ENCODE results near the genes GPNMB and NPY.

DNA sequence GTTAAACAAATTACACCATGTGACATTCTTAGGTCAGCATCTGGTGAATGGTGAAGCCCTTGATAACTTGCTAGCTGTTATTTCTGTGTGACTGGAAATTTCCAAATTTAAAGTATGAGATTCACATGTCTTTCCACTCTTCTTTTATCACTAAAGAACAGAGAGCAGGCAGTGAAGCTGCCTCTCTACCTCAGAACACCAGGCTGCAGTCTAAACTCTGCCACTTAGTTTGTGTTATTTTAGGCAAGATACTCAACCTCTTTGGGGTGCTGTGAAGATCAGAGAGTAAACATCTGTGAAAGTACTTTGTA is 15.5 kb upstream of the SP4 start:
- PRO-cap, 3 experiments, result no peak in any of the 3 experiments
- RAMPAGE, long total RNA, 2 experiments, result no peak in any of the 2 experiments

- PRO-cap, 3 experiments, result no peak in any of the 3 experiments
- RAMPAGE, long total RNA, 2 experiments, result no peak in any of the 2 experiments
- RRBS, result no CpG with 5 or more reads among the region's 12 CpGs
Measured at GRCh38 chr7:21428551-21428970, 678 bp downstream of the SP4 start.

GRCh38 chr7:22343538-22344036 is 13.4 kb downstream of the RAPGEF5 start:
- PRO-cap, 3 experiments, result no peak in any of the 3 experiments
- RAMPAGE, long total RNA, 2 experiments, result no peak in any of the 2 experiments
- RRBS, result no CpG with 5 or more reads among the region's 8 CpGs

GRCh38 chr7:22350684-22351219 is 6.2 kb downstream of the RAPGEF5 start:
- PRO-cap, 3 experiments, result no peak in any of the 3 experiments
- RAMPAGE, long total RNA, 2 experiments, result no peak in any of the 2 experiments
- RRBS, result no CpG with 5 or more reads among the region's 1 CpG

DNA sequence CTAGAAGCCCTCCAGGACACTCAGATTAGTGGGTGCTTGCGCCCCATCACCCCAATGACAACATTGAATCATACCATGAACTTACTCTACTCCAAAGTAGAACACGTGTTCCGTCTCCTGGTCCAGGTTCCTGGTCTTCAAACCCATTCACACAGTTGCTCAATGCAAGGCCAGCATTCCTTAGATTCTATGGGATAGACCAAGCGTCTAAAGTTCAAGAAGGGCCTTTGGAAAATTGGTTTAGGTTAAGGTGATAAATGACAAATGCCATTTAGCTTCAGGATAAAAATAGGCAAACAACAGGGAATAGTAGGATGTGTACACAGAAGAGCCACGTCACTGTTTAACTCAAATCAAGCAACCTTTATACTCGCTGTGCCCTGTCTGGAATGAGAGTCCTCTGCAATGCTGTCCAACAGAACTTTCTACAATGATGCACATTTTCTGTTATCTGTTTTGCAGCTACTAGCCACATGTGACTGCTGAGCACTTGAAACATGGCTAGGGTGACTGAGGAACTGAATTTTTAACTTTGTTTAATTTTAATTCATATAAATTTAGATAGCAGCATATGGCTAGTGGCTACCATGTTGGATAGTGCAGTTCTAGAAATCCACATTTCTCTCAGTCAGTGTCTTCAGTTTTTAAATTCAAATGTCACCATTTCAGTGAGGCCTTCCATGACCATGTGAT is 2.4 kb upstream of the RAPGEF5 start:
- PRO-cap, 3 experiments, result no peak in any of the 3 experiments
- RAMPAGE, long total RNA, 2 experiments, result no peak in any of the 2 experiments
- RRBS, result no CpG with 5 or more reads among the region's 6 CpGs

DNA sequence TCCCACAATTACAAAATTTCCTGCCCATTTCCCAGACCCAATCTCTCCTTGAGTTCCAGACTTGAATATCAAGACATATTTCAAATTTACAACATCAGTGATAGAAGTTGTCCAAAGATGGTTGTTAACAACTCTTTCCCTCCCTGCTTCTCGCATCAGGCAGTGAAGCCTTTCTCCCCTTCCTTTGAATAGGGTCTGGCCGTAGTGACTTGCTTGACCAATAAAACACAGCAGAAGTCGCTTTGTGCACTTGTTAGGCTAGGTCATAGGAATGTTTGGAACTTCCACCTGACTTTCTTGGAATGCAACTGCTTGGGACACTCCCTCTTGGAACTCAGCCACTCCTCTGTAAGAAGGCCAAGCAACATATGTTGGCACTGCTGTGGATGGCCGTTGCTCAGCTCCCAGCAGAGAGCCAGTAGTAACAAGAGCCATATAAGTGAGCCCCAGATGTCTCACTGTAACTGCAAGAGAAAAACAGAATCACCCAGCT is 83.2 kb upstream of the STEAP1B start:
- PRO-cap, 3 experiments, result no peak in any of the 3 experiments
- RAMPAGE, long total RNA, 2 experiments, result no peak in any of the 2 experiments
- RRBS, result no CpG with 5 or more reads among the region's 4 CpGs

- PRO-cap, 3 experiments, result peak in 2 of 3 experiments; most common plus-strand start chr7:22665731 (in 2); most common minus-strand start chr7:22665161 (in 2)
- RAMPAGE, long total RNA, 2 experiments, result start-site peak on the minus strand in 2 of 2 experiments, at chr7:22665497-22665751 at its widest, 27 to 610 reads per replicate
- RRBS, result 29% methylated on average over 19 of the region's 59 CpGs
Measured at GRCh38 chr7:22664990-22665942, 61.7 kb upstream of the IL6 start.

GRCh38 chr7:22696643-22697316 is 30.2 kb upstream of the IL6 start:
- PRO-cap, 3 experiments, result no peak in any of the 3 experiments
- RAMPAGE, long total RNA, 2 experiments, result no peak in any of the 2 experiments
- RRBS, result no CpG with 5 or more reads among the region's 5 CpGs

GRCh38 chr7:22720969-22721654 is 5.9 kb upstream of the IL6 start:
- PRO-cap, 3 experiments, result no peak in any of the 3 experiments
- RAMPAGE, long total RNA, 2 experiments, result no peak in any of the 2 experiments
- RRBS, result no CpG with 5 or more reads among the region's 3 CpGs

DNA sequence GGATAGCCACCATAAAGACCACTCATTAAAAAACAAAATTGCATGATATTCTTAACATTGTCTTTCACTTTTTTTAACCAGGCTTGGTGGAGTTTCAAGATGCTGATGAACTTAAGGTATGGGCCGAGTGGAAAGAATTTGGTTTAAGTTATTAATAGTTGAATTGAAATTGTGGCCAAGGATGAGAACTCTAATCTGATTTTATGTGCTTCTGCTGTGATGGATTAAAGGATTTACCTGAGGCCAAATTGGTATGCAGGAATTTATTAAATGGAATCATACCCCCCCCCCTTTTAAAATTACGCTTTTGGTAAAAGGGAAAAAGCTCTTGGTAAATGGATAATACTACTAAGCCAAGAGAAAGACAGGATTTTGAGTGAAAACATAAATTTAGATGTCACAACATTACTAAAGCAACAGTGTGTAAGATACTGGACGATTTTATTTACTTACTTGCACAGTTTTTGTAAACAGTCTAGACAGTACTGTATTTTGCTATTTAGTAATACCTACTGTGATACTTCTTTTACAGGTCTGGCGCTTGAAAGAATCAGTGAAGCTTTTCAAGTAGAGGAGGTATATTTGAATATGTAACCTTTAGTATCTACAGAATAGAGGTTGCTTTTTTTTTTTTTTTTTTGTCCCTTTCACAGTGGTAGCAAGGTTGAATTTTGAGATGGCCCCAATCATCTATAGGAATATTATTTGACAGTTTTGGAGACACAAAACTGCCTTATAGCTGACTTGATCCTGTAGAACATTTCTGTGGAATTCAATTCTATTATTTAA is 34.0 kb upstream of the TOMM7 start:
- PRO-cap, 3 experiments, result no peak in any of the 3 experiments
- RAMPAGE, long total RNA, 2 experiments, result no peak in any of the 2 experiments
- RRBS, result no CpG with 5 or more reads among the region's 4 CpGs

DNA sequence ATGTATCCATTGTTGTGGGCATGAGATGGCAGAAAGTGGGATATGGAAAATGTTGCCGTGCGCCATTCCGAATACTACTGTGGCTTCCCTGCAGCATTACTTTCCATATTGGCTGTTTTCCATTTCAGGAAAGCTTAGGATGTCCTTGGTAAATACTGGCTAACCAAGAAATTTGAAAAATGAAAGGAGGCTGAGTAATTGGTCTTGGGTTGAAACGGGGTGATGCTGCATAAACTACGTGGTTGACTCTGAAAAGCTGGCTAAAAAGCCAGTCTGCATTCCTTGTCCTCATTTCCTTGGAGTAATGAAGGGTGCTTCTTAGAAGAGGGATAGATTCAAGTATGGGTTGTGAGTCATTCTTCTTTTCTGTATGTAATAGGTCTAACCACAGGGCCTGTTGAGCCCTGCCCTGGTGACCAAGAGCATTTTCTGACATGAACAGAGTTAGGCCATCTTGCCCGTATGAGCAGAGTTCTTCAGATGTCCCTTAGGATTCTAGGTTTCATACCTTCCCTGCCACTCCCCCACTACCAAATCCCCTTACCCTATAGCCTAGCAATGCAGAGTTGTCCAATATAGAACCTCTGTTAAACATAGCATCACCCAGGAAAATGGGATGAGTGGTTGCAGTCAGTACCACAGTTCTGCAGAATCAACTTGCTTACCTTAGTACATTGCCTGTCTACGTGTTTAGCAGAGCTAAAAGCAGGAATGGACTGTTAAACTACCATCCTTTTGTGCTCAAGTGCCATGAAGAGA is 36.4 kb upstream of the TOMM7 start:
- PRO-cap, 3 experiments, result no peak in any of the 3 experiments
- RAMPAGE, long total RNA, 2 experiments, result no peak in any of the 2 experiments
- RRBS, result no CpG with 5 or more reads among the region's 7 CpGs

DNA sequence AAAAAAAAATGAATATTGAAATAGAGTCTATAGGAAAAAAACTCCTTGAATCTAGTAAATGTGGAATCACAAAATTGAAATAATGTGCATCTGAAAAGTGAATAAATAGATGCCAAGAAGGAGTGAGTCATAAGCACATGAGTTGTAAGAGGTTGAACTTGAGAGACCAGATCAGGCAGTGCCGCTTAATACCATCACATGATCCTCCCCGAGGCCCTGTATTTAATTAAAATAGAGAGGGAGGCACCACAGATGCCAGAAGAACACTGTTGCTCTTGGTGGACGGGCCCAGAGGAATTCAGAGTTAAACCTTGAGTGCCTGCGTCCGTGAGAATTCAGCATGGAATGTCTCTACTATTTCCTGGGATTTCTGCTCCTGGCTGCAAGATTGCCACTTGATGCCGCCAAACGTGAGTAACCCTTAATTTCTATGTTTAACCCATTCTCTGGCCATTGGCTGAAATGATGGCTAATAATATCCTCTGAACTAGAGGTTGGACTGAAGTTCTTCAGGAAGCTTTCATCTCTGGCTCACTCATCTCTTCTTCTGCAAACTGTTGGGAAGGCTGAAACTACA is at the start of gene GPNMB:
TSS of gene GPNMB (plus strand) at position 258 of the 577 bp plus-strand sequence.
- PRO-cap, 3 experiments, result peak in 1 of 3 experiments; most common plus-strand start position 270 of the sequence (in 1)
- RAMPAGE, long total RNA, 2 experiments, result start-site peak on the plus strand in 2 of 2 experiments, centred at positions 239 to 261 of the sequence, 119 to 445 reads per replicate
- RRBS, result no CpG with 5 or more reads among the region's 7 CpGs

DNA sequence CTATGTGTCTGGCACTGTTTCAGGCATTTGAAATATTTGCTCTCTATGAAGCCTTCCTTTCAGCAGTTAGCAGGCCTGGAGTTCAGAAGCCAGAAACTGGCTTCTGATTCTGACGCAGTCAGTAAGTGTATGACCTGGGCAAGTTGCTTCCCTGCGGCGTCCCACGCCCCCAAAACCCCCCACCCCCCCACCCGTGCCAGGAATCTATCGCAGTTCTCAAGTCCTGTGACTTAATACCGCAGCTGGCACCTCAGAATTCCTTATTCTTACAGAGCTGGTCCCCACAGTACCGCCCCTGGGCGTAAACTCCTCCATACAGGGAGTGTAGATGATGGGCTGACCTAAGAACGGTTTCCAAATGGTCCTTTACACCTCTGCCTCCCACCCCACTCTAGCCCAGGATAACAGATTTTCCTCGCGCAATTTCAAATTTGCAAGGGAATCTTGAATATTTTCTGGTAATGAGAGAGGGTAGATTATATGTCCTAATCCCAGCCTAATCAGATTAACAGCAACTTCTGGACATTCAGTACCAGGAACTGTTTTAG is 588 bp upstream of the MALSU1 start:
- PRO-cap, 3 experiments, result peak in 1 of 3 experiments; most common plus-strand start position 263 of the sequence (in 1); most common minus-strand start position 131 of the sequence (in 1)
- RAMPAGE, long total RNA, 2 experiments, result no peak in any of the 2 experiments
- RRBS, result no CpG with 5 or more reads among the region's 12 CpGs

- PRO-cap, 3 experiments, result no peak in any of the 3 experiments
- RAMPAGE, long total RNA, 2 experiments, result no peak in any of the 2 experiments
- RRBS, result no CpG with 5 or more reads among the region's 9 CpGs
Measured at GRCh38 chr7:23347565-23348170, 48.5 kb downstream of the MALSU1 start.

DNA sequence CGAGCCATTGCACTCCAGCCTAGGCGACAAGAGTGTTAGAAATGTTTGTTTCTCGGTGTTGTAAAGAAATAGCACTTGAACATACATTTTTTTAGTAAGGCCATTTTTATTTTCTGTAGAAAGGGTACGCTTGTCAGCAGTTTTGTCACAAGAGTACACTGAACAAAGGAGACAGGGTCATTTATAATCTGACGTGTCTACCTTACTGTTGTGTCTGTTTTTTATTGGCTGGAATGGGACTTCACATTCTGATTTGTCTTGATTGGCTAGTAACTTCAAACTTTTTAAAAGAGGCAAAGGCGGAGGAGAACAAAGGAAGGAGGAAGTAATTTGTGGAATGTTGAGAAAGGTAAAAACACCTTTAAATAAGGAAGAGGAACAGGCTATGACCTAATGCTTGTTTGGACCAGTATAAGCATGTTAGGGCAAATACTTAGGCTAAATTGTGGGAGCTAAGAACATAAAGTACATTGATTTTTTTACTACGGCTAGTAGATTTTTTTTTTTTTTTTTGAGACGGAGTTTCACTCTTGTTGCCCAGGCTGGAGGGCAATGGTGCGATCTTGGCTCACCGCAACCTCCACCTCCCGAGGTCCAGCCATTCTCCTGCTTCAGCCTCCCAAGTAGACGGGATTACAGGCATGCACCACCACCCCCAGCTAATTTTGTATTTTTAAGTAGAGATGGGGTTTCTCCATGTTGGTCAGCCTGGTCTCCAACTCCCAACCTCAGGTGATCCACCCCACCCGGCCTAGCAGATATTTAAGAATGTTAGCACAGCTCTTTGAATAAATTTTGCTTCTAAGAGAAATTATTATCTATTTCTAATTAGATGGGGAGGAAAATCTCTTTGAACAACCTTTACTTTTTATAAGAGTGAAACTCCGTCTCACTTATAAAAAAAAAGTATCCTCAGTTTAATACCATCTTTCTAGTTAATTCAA is 17.9 kb downstream of the TRA2A start:
- PRO-cap, 3 experiments, result no peak in any of the 3 experiments
- RAMPAGE, long total RNA, 2 experiments, result no peak in any of the 2 experiments
- RRBS, result no CpG with 5 or more reads among the region's 14 CpGs

- PRO-cap, 3 experiments, result no peak in any of the 3 experiments
- RAMPAGE, long total RNA, 2 experiments, result no peak in any of the 2 experiments
- RRBS, result no CpG with 5 or more reads among the region's 10 CpGs
Measured at GRCh38 chr7:23524956-23526055, 6.5 kb downstream of the TRA2A start.

- PRO-cap, 3 experiments, result no peak in any of the 3 experiments
- RAMPAGE, long total RNA, 2 experiments, result no peak in any of the 2 experiments
- RRBS, result 2% methylated on average over 10 of the region's 70 CpGs
Measured at GRCh38 chr7:24283350-24284337, at the start of gene NPY. TSS of gene NPY (plus strand) at chr7:24284190.

GRCh38 chr7:24595425-24596211 is 22.4 kb downstream of the PALS2 start:
- PRO-cap, 3 experiments, result no peak in any of the 3 experiments
- RAMPAGE, long total RNA, 2 experiments, result no peak in any of the 2 experiments
- RRBS, result no CpG with 5 or more reads among the region's 5 CpGs

- PRO-cap, 3 experiments, result peak in 1 of 3 experiments; most common minus-strand start chr7:24637102 (in 1)
- RAMPAGE, long total RNA, 2 experiments, result no peak in any of the 2 experiments
- RRBS, result no CpG with 5 or more reads among the region's 1 CpG
Measured at GRCh38 chr7:24636968-24637360, 63.7 kb downstream of the PALS2 start.

DNA sequence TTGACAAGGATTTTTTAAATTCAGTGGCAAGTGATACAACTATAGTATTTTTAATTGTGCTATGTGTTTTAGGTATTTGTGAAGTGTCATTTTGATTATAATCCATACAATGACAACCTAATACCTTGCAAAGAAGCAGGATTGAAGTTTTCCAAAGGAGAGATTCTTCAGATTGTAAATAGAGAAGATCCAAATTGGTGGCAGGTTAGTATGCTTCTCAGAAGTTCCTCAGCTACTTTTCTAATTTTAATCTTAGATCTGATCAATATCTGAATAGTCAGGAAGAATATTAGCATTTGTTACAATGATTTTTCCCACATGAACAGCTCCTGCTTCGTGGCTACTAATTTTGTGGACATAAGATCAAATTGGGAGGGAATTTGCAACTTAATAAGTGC is 90.3 kb downstream of the PALS2 start:
- PRO-cap, 3 experiments, result no peak in any of the 3 experiments
- RAMPAGE, long total RNA, 2 experiments, result no peak in any of the 2 experiments
- RRBS, result no CpG with 5 or more reads among the region's 1 CpG

All from testis (tissue), 5 donors.